LUHMES (cell line): ENCODE measurements around a stretch of chr5.

DNA sequence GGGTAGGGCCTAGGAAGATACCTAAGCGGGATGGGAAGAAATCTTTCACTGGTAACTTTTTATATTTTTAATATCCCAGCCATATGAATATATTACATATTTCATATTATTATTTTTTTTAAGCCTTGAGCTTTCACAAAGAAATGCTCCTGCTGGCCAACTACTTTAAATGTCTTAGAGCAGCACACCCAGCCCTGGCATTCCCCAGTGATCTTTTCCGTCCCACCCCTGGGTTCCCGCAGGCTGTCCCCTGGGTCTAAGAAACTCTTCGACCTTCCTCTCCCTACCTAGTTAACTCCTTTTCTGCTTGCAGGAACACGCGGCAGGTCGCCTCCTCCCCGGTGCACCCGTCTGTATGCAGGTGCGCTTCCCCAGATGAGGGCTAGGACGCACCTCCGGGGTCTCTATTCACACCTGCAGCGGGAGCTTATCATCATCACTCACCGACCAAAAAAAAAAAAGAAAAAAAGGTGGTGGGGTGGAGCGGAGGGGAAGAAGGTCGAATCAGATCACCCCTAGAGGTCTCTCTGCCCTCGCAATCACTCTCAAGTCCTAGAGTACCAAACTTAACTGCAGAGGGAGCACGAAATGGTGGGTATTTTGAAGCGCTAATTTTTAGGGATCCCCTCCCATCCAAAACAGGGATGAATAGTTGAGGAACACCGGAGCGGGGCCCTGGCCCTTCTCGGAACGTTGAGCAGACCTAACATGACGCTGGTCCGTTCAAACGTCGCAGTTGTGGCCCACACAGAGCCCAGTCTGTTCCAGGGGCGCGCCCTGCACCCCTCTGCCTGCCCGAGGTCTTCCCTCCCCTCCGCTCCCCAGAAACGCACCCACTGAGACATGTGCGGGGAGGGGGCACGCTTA lies 602 bp downstream of the ZFP62 start:
- PRO-cap: unidirectional peak, plus-strand start at position 298 of the sequence; unidirectional peak, plus-strand start at position 547 of the sequence

GRCh38 chr5:180900090-180900507 lies 1.1 kb downstream of the BTNL8 start:
- PRO-cap: no peak

GRCh38 chr5:180948251-180948750 lies 40.3 kb upstream of the BTNL3 start:
- PRO-cap: no peak

DNA sequence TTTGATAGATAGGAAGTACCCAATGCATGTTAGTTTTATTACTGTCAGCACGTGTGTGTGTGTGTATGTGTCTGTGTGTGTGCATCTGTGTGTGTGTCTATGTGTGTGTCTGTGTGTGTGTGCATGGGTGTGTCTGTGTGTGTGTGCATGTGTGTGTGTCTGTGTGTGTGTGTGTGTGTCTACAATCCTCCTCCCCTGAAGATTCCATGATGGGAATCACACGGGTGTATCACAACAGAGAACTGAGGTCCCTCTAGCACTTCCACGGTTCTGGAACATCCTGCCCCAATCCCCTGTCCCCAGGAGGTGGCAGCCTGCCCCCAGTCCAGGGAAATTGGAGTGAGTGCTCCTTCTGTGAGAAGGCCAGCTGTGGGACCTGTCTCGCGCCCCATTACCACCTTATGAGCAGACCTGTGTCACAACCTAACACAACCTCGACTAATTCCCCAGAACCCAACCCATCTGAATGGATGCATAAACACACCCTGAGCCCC lies 3.1 kb downstream of the BTNL9 start:
- PRO-cap: no peak

DNA sequence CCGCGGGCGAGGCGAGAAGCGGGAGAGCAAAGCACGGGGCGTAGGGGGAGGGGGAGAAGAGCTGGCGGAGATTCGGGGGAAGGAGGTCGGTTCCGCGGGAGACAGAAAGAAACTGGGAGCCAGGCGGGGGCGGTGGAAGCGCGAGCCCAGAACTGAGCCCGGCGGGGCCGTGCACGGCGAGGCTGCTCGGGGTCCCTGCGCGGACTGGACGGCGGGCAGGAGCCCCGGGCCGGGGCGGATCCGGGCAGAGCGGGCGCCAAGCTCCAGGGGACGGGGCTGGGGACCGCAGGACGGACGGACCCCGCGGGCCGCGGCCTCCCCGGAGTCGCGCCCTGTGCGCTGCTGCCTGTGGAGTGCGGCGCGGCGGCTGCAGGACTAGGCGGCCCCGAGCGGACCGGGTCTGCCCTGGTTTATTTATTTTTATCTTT lies 29.8 kb downstream of the OR2V1 start:
- PRO-cap: no peak

DNA sequence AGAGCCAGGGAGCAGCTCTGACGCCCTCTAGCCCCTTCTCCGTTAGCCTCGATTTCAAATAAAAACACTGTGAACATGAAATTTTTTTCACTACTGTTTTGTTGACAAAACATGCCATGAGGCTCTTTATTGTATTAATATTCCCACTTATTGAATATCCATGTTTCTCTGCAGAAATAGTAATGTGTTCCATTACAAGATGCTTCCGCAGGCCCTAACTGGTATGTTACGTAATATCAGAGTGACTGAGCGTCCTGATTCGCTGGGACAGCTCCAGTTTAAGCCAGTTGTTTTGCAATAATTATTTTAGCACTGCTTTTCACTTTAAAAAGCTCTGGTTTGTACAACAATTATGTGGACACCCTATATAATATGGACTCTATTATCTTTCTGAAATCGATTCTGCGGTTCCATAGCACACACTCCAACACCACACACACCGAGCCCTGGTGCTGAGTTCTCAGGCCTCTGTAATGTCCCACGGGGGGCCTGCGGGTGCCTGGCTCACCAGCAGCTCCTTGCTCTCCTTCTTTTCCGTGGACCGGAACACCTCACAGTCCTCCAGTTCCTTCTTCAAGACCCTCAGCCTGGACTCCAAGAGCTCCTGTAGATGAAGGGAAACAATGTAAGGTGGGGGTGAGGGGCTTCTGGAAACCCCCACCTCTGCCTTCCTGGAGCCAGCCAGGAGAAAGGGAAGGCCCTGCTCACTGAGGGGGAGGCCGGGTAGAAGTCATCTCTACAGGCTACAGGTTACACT lies 1.8 kb downstream of the TRIM7 start:
- PRO-cap: no peak